Fibroblast of villous mesenchyme (primary cell): ENCODE measurements around the genes PHF8, PAGE2 and RRAGB.

DNA sequence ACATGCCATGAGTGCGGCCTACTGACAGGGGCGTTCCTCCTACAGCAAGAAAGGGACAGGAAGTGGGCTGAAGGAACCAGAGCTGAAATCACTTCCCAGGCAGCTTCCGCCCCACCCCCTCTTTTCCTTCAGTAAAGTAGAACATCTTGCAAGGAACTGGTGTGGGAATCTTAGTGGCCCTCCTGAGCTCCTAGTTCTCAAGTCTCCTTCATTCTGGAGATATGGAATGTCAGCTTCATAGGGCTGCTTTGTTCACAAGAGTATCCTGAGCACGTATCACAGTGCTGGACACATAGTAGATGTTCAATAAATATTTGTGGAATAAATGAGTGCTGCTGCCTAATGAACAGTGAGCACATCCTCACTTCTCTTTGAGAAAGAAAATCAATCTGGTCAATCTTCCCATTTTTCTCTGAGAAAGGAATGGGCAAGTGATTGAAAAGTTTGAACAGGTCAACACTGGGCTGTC lies 167.7 kb upstream of the DGKK start:
- CAGE, long polyA plus RNA, result no peak

GRCh38 chrX:50643183-50643907 lies 170.6 kb downstream of the SHROOM4 start:
- CAGE, long polyA plus RNA, result no peak

GRCh38 chrX:51325444-51325956 lies 7.1 kb upstream of the NUDT10 start:
- CAGE, long polyA plus RNA, result no peak

DNA sequence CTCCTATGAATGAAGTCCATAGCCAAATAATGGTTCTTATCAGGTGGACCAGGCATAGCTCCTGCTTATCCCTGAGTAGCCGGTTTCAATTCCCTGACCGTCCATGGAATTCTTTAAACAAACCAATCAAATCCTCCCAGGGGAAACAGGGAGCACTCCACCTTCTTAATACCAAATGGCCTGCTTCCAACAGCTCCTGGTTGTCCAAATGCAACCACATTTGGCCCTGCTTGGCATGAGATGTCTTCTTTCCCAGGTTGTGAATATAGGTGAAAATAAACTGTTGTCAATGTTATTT lies 43.0 kb downstream of the CENPVL3 start:
- CAGE, long polyA plus RNA, result no peak

DNA sequence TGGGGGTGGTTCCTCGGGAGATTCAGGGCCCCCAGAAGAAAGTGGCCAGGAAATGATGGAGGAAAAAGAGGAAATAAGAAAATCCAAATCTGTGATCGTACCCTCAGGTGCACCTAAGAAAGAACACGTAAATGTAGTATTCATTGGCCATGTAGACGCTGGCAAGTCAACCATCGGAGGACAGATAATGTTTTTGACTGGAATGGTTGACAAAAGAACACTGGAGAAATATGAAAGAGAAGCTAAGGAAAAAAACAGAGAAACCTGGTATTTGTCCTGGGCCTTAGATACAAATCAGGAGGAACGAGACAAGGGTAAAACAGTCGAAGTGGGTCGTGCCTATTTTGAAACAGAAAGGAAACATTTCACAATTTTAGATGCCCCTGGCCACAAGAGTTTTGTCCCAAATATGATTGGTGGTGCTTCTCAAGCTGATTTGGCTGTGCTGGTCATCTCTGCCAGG lies 898 bp downstream of the GSPT2 start:
- CAGE, long polyA plus RNA, result no peak

- CAGE, long polyA plus RNA, result no peak
Measured at GRCh38 chrX:52261621-52262273, 77.1 kb downstream of the MAGED4 start.

GRCh38 chrX:52989097-52989440 lies 30.8 kb upstream of the FAM156A start:
- CAGE, long polyA plus RNA, result no peak

DNA sequence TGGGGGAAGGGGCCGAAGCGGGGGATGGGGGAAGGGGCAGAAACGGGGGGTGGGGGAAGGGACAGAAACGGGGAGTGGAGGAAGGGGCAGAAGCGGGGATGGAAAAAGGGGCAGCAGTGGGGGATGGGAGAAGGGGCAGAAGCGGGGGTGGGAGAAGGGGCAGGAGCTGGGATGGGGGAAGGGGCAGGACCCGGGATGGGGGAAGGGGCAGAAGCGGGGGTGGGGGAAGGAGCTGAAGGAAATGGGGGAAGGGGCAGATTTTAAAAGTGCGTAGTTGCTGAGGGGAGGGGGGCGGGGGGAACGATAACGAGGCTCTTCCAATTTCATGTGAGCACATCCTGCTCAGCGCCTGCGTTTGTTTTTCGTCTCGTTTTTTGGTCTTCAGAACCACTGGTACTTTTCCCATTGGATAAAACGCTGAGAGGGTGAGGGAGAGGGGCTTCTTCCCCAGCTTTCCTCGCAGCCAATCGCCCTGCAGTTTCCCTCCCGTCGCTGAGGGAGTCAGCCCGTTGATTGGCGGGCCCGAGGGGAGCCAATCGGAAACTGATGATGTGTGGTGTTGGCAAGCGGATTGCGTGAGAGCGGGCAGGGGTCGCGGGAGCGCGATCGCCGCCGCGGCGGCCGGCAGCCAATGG lies 408 bp upstream of the TSPYL2 start:
- CAGE, long polyA plus RNA, result no peak

DNA sequence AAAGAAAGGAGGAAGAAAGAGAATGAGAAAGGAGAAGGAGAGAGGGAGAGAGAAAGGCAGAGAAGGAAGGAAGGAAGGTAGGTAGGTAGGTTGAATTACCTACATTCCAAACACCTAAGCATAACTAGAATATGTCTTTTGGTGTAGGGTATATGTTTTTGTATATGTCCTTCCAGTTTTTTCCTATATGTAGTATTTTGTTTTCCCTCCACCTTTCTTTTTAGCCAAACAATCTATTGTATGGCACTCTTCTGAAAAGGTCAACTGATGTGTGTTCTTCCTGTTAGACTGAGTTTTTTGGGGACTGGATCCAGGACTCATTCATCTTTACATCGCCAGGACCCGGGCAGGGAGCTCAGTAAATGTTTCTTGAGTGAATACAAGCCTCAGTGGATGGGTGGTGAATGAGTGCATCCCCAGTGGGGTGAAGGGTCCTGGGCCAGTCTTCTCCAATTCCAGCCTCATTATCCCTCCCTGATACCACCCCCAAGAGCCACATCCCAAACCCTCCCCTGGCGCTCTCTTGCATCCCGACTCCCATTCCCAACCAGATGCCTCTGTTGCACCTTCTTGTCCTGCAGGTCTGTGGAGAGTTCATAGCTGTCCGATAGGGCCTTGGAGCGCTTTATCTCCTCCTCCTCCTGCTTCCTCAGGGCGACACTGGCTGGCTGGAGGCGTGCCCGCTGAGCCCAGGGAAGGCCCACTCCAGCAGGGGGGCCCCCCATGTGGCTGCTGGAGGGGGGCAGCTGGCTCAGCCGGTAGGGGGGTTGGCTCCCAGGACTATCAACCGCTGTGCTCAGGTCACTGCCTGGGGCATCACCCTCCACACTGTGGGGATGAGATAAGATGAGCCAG lies 30.5 kb upstream of the KDM5C start:
- CAGE, long polyA plus RNA, result no peak

DNA sequence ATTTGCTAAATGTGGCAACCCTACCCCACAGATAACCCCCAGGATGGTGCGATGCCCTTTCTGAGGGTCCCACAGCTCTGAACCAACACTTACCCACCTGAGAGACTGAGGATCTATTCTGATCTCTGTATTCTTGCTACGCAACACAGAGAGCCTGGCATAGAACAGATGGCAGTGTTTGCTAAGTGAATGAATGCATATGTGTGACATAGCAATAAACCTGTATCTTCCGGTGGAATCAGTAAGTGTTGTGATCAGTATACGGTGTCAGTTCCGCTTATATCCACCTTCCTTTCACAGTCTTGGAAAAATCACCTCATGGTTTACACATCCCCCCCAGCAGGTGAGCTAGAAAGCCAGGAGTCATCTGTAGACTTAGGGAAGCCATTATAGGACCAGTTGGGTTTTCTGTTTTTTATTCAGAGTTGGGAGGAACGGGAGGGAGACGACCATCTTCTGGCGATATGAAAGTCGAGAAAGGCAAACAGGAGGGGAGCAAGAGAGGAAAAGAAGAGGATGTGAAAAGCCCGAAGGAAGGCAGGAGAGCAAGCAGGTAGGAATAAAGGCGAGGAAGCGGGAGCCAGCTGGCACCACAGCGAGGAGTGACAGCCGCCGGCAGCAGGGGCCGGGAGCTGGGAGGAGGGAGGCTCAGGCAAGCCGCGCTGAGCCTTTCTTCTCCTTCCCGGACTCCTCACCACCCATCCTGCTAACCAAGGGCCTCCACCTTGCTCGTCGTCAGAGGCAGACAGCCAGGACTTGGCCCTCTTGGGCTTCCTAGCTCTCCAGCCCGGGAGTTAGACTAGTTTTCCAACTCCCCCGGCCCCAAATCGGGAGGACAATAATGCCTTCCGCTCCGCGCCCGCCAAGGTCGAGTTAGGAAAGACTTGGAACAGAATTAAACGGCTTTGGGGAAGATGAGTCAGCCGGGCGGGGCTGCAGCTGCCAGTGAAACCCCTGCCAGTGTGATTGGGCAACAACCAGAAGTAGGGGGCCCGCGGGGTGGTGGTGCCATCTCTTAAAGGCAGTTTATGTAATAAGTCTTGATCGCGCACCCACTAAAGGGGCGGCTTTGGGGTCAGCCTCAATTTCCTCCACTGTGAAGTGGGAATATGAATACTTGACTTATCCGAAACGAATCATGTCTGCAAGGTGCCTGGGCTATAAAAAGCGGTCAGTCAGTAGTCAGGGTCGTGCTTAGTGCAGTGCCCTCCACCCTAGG lies 6.3 kb upstream of the HSD17B10 start:
- CAGE, long polyA plus RNA, result no peak

DNA sequence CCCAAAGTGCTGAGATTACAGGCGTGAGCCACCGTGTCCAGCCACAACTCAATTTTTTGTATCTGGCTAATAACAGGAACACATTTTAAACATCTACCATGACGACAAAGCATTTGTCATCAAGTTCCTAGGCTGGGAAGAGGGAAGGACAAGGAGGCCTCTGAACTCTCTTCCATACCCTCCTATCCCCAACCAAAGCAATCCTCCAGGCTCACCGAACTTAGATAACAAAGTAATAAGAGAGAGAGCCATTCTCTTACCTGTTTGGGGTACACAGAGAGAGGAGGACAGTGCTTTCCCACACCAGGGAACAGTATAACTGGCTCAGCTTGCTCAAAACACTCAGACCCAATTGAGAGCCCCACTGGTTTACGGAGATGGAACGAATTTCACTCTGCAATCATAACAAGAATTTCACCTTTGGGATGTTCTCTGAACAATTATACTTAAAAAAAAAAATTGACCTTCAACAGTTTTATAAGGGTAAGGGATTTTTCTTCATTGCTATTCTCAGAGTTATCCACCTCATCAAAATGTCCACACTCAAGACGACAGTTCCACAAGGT lies 83.3 kb downstream of the HUWE1 start:
- CAGE, long polyA plus RNA, result no peak

GRCh38 chrX:53684718-53685187 lies 1.8 kb downstream of the HUWE1 start:
- CAGE, long polyA plus RNA, result no peak

GRCh38 chrX:53831936-53832320 lies 145.4 kb upstream of the HUWE1 start:
- CAGE, long polyA plus RNA, result no peak

- CAGE, long polyA plus RNA, result no peak
Measured at GRCh38 chrX:54043745-54044568, at the start of gene PHF8. TSS of gene PHF8 (minus strand) at chrX:54044473.

DNA sequence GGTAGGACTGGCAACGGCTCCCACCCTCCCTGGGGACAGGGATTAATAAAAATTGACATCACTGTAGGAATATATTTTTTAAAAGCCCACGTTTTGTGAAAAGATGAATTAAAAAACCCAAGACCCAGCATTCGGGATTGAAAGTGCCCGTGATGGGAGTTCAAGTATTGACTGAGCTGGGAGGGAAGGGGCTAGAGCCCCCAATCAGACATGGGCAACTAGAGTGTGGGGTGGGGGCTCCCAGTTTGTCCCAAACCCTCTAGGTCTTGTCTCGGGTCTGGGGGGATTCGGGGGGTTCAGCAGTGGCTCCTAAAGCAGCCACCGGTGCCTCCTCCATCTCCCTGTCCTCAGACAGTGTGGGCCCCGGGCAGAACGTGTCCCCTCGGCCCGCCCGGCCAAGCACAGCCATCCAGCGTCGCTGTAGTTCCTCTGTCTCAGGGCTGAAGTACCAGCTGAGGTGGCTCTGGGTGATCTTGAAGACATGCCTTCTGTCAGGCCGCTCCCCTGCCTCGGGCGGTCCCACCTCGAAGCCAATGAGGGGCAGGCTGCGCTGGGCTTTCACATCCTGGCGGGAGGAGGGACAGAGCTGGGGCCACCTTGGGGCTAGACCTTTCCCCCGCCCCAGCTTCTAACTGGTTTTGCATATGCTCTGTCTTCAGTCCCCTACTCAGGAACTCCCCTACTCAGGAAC lies 5.8 kb downstream of the TSR2 start:
- CAGE, long polyA plus RNA, result no peak

DNA sequence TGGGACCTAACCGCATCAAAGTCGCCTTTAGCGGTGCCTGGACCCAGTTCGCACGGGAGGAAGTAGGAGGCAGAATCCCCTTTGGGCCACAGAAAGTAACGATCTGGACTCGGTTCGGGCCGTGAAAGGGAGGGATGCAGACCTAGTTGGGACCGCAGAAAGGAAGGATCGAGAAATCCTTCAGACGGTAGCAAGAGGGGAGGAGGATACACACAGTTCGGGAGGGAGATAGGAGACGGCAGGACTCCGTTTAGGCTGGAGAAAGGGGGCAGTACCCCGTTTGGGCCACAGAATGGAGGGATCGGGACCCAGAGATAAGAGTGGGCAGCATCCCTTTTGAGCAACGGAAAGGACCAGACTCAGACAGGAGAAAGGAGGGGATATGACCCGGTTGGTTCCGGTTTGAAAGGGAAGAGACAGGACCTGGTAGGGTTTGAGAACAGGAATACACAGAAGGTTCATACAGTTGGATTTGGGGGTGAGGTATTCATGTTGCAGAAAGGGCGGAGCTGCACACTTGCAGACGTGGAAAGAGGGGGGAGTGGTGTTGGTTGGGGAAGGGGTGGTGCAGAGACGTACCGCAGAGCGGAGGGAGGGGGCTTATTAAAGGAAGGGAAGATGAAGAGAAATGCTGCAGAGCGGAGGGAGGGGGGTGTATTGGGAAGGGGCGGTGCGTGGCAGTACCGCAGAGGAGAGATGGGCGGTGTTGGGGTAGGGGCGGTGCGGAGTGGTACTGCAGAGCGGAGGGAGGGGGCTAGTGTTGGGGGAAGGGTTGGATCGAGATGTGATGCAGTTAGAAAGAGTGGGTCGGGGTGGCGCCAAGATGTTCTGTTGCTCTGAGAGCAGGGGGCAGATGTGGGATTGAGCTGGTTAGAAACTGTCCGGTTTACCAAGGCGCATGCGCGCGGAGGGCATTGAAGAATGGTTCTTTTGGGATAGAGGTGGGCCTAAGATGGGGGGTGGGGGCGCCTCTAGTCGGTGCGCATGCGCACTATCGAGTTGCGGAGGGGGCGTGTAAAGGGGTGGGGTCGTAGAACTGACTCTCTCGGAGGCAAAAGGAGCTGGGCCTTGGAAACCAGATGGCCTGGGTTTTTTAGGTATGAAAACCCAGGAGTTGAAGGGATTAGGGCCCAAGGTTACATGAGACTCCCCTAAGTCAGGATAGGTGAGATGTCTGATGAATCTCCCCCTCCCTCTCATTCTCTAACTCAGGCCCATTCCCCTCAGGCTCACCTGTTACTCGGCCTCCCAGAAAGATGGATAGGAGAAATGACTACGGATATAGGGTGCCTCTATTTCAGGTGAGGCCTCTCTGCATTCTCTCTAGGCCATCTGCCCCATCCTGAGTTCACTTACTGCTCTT lies 848 bp downstream of the TRO start:
- CAGE, long polyA plus RNA, result no peak

- CAGE, long polyA plus RNA, result no peak
Measured at GRCh38 chrX:55088906-55089228, at the start of gene PAGE2. TSS of gene PAGE2 (plus strand) at chrX:55089018.

DNA sequence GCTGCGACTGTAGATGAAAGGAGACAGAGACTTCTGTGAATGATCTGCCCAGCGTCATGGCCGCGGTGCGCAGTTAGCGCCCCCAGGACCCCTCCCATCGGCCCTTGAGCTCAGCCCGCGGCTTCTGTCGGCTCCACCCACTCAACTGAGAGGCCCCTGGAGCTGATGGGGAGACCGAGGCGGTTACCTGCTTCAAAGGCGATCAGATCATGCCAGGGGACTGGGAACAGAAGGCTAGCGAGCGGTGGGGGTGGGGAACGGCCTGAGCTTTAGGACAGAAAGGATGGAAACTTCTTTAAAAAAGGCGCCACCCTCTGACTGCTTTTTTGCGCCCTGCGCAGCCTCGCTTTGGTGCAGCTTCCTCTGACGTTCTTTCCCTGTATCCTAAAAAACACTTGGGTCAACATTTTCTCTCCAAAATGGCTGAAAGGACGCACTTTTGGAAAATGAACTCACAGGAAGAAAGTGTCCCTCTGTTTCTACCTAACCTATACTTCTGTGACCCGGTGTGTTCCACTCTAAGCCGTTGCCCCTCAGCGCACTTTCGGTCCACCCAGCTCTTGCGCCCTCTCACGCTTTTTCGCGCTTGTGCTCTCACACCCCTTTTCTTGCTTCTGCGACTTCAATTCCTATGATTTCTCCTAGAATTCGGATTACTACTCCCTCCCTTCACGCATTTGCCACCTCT lies 522 bp downstream of the USP51 start:
- CAGE, long polyA plus RNA, result no peak

DNA sequence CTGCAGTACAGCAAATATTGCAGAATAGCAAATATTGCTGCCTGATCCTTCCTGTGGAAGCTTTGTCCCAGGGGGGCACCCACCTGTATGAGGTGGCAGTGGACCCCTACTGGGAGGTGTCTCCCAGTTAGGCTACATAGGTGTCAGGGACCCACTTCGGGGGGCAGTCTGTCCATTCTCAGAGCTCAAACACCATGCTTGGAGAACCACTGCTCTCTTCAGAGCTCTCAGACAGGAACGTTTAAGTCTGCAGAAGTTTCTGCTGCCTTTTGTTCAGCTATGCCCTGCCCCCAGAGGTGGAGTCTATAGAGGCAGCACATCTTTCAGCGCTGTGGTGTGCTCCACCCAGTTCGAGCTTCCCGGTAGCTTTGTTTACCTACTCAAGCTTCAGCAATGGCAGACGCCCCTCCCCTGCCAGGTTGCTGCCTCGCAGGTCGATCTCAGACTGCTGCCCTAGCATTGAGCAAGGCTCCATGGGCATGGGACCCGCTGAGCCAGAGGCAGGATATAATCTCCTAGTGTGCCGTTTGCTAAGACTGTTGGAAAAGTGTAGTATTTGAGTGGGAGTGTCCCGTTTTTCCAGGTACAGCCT lies 29.0 kb upstream of the RRAGB start:
- CAGE, long polyA plus RNA, result no peak

- CAGE, long polyA plus RNA, result no peak
Measured at GRCh38 chrX:55717268-55717998, at the start of gene RRAGB. TSS of gene RRAGB (plus strand) at chrX:55717749.